Mesenteric fat pad (tissue), 1 donor: Measurements from ENCODE around the gene CYCS.

GRCh38 chr7:23505454-23506294, 26.1 kb downstream of the TRA2A start:
- PRO-cap = no peak

DNA sequence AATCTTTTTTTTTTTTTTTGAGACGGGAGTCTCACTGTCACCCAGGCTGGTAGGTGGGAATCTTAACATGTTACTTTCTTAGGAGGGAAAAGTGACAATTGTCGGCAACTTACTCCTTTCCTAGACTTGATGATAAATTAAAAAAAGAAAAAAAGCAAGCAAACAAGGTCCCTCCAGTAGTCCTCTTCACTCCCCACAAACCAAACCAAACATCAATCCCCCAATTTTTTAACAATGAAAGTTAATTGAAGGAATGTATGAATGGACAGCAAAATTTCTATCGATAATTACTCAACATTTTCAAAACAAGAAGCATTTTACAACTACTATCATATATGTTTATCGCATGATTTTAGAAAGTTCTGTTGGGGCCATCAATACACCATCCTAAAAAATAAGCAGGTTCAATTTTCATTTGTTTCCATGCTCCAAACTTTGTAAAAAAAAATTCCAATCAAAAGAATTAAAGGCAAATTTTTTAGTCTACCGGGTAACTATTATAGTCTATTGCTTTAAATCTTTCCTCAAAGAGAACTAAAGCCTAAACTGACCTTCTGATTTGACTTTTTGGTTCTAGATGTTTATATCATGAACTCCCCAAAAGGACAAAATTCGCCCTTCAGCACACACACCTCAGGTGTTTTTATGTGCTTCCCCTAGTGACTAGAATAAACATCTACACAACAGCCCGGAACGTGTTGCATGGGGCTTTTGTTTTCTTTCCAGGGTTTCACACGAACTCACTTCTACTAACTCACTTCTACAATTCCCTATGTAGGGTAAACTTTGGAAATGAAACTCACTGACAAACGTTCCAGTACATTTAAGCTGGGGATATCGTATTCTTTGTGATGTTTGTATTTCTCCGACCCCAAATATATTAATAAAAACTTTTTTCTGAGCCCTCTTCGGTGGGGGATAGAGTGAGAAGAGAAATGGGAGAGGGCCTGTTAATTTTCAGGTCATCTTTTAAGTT, 1.6 kb downstream of the TRA2A start:
- PRO-cap = no peak

DNA sequence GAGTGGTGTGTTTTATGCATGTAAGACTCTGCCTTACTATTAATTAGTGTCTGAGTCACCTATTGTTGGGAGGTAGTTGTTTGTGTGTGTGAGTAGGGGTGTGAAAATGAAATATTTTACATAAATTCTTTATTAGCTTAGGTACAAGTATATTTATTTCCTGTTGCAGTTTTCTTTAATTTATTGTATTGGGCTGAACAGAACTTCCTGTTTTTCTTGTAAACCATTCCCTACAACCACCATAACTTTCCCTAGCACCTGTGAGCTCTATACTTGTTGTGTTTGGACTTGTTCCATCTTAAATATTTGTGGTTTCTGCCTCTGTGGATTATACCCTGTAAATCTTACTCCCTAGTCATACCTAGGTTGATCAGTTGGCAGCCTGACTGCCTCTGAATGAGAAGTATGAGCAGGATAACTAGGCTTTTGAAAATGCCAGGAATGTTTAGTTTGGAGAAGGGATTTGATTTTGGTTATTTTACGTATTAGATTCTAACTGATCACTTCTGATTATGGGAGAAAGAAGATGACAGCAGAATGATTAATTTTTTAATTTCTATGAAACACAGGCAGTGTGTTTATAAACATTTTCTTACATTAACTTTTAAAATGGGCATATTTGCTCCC, 50.0 kb downstream of the STK31 start:
- PRO-cap = no peak

GRCh38 chr7:23956641-23957136, 246.7 kb downstream of the STK31 start:
- PRO-cap = no peak

GRCh38 chr7:24572848-24572936, 560 bp upstream of the PALS2 start:
- PRO-cap = no peak

DNA sequence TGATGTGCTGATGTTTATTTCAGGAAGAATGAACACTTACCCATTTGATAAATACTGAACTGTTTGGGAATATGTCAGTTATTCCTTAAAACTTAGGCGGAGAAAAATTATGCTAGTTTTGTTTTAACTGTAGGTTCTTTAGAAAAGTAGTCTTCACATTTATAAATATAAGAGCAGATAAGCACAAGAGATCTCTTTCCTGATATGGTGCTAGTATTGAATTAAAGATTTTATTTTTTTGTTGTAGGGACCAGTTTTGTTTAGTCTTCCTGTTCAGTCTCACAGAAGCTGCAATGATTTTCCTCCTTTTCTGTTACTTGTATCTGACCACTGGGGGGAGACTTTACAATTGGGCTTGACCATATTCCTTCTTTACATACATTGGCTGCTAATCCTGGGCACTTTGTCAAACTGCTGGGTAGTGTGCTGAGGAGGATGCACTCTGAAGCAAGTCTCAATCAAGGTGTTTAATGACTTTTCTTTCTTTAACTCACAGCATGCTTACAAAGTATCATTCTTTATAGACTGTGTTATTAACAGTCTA, 2.8 kb downstream of the PALS2 start:
- PRO-cap = no peak

DNA sequence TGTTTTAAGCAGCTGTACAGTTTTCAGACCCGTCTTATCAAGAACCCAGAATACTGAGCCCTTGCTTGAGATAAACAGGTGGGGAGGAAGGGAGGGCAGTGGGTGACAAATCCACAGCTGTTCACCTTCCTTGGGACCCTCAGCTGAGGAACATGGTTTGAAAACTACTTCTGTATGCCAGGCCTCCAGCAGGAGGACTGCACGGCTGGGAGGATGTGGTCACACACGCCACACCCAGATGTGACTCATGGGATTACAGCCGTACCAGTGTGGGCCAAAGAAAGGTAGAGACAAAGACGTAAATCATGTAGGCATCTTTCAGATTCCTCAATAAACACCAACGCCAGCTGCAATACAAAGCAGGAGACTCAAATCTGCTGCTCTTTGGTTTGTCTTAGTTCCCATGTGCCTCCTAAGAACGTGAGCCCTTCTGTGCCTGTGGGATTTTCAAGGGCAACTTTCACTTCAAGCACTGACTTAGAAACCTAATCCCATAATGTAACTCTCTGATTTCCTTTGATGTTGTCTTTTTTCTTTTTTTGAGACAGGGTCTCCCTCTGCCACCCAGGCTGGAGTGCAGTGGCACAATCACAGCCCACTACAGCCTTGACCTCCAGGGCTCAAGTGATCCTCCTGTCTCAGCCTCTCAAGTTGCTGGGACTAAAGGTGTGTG, 64.2 kb upstream of the GSDME start:
- PRO-cap = no peak

- PRO-cap = no peak
Observed at GRCh38 chr7:24907445-24908042, 72.4 kb downstream of the OSBPL3 start.

GRCh38 chr7:24963428-24963757, 16.6 kb downstream of the OSBPL3 start:
- PRO-cap = no peak

DNA sequence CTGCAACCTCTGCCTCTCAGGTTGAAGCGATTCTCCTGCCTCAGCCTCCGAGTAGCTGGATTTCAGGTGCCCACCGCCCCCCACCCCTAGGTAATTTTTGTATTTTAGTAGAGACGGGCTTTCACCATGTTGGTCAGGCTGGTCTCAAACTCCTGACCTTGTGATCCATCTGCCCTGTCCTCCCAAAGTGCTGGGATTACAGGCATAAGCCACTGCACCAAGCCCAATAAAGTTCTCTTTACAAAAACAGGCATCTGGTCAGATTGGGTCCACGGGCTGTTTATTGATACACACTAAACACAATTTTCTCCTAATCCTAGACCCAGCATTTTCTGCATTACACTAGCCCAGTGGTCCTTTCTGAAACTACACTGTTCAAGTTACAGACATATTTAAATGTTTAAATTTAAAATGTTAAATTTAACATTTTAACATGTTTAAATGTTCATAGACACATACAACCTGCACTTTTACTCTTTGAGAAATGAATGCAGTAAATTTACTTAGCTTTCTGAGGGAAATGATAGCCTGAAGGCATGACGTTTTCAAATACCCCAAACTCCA, 6.6 kb downstream of the CYCS start:
- PRO-cap = no peak

DNA sequence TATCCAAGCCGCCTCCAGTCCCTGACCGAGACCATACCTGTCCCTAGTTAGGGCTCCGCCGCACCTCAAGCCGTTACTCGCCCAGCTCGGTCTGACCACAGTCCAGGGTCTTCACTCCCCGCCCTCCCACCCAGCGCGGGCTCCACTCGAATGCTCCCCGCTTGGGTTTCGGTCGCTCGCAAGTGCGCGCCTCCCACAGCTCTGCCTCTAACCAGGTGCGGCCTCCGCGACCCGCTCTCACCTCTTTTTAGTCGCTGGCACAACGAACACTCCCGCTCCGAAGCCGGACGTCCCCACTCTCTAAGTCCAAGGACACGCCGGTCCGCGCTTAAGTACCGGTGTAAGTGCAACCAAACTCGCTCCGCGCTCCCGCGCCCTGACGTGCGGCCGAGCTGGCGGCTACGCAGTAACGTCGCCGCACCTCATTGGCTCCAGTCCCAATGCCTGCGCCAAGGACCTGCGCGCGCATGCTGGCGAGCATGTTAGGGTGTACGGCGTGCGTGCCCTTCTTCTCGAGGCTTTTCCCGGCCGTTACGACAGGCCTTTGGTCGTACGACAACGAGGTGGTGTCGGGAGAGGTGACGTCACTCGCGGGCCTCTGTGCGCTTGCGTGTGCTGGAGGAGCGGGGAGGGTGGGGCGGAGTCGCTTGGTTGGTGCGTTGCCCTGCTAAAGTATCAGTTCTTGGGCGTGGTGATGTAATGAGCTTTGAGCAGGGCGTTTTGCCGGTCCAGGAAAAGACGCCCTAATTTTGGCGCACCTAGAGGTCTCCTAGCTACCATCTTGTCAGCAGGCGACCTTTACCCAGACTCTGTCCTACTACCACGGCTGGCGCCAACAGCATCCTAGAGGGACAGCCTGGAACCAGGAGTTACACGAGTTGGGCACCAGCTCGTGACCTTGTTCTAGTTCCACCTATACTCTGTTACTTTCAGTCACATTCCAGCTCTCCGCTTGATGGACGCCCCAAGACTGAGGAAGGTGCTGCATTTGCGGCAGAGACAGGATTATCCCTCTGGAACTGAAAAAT, at the start of gene CYCS:
Gene CYCS, minus strand, starts transcription at position 302 of the 1,028 bp plus-strand sequence.
- PRO-cap = bidirectional peak, plus-strand start at position 699 of the sequence, minus-strand start at position 302 of the sequence

- PRO-cap = no peak
Observed at GRCh38 chr7:25261138-25261559, 32.9 kb upstream of the NPVF start.

DNA sequence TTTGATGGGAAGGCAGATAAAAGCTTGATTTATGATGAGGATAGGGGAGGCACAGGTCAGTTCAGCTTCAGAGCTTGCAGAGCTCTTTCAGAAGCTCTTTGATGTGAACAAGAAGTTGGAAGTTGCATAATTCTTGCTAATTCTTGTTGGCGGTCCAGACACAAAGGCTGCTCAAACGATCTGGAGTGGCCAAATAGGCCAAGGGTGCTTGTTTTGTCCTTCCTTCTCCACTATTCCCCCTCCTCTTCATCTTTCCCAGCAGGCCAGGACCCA, 180.0 kb upstream of the NPVF start:
- PRO-cap = no peak

DNA sequence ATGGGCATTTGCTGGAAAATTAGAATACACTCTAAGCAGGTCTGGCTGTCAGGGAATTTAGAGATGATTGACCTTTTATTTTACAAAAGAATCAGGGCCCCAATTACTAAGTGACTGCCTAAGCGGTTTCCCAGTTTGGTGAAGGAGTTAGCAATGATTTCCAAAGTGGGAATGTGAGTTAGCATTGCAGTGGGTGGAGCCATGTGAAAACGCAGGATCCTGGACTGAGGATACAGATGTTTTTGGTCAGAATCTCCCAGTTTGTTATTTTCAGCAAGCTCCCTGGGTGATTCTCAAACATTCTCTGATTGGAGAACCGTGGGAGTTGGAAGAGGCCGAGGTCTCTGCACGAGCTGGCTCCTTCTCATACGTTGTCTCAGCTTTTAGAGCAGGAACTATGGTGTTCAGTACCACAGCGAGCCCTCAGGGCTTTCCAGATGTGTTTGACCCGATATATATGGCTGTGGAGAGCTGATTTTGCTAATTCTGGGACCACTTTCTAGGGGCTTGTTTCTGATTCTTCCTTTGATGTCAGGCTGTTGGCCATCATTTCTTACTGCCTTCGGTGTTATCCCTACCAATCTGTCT, 396.5 kb upstream of the NPVF start:
- PRO-cap = no peak

DNA sequence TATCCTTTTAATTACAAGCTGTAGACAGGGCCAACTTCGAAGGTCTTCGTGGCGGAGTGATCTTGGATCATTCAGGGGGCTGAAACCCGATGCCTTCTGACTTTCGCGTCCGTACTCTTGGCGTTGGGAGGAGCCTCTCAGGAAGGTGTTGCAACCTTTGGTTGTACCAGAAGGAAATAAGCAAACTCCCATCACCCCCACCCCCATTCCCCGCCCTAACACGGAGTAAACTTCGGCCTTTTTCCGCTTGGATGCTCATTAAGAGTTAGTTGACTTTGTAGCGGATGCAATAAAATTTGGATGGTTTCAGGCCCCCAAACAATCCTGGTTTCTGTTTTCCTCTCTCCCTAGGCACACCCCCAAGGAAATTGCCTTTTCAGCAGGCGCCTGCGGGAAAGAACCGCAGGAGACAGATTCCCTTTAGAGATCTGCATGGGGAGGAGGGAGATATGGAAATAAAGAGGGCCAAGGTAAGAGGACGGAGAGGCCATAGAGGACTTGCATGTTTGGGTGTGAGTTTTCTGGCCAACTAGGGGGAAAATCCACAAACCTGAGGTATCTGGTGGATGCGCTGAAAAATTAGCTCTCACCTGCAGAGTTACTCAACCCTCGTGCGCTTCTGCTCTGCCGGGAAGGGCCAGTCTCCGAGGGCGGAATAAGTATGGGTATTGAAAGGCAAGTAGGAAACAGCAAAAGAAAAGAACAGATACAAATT, 294.4 kb upstream of the NFE2L3 start:
- PRO-cap = no peak

GRCh38 chr7:25860250-25861025, 291.6 kb upstream of the NFE2L3 start:
- PRO-cap = no peak

DNA sequence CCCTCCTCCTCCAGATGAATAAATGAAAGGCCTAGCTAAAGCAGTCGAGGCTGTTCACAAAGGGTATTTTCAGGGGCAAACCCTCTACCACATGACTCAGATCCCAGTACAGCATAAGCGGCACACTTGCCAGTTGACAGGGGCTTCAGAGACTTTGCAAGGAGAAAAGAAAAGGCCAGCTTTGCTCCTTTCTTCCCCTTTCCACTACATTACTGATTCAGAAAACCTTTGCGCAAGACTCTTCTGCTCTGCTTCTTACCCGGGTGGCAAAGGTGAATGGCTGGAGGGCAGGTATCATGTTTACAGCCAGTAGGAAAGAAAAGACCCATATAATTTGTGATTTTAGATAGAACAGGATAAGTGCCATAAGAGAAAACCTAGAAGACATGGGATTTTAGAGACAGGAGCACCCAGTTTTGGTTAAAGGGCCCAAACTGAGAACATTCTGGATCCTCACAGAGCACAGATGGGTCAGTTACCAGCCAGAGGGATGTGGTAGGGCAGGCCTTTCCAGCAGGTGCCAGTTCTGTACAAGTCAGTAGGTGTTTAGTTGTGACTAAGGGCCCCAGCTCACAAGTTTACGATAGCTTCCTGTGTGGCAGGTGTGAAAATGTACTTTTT, 15.0 kb downstream of the NFE2L3 start:
- PRO-cap = no peak

DNA sequence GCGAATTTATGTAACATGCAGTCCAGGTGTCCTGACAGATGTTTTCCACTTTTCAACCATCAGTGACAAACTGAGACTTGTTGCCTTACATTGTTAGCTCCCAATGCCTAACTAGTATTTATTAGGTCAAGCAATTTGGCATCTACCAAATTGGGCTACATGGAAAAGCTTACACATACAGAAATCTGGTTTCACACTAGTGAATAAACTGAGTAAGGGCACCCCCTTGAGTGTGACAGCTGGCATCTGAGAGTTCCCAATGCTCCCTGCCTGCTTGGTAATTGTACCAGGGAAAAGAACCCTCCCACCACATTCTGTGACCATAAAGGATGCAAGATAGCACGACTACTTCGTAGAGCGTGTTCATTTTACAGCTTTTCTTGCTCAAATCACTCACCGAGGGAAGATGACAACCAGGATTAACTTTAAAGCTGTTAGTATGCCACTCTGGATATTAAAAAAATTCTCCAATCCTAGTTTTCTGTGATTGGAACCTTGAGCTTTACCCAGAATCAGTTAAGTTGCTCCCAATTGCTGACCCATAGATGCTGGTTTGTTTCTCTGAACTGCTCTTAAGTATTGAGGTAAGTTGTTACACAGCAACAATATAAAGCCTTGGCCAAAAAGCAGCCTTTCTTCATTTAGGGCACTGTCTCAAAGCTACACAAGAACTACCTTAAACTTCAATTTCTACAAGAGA, 11.9 kb downstream of the HNRNPA2B1 start:
- PRO-cap = no peak

GRCh38 chr7:26189238-26189449, 11.4 kb downstream of the HNRNPA2B1 start:
- PRO-cap = no peak

DNA sequence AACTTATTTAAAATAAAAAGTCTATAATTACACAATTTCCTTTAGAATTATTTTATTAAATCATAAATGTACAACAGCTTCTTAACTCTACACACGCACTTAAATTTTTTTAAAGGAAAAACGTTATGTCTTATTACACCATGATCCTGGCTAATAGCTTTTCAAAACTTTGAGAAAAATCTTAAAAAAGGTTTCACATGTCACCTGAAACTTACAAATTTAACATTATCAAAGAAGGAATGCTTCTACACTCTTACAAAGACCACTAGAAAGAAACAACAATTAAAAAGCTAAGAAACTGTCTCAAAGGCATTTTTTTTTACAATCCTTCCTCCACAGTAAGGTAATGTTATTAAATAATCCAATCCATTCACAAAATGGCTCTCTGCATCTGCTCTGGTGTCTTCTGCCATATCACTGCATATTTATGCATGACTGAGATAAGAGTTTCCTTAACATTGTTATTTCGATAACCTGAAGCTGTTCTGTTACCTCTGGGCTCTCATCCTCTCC, 8.7 kb downstream of the HNRNPA2B1 start:
- PRO-cap = no peak